ENCODE measurements around a stretch of chr1.

DNA sequence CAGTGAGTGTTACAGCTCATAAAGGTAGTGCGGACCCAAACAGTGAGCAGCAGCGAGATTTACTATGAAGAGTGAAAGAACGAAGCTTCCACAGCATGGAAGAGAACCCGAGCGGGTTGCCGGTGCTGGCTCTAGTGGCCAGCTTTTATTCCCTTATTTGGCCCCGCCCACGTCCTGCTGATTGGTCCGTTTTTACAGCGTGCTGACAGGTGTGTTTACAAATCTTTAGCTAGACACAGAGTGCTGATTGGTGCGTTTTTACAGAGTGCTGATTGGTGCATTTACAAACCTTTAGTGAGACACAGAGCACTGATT lies 68.3 kb downstream of the MAP3K21 start:
- PRO-cap, result no peak
- RAMPAGE, long total RNA, 4 experiments, result no peak in any of the 4 experiments

GRCh38 chr1:233638305-233639053 lies 24.6 kb downstream of the KCNK1 start:
- PRO-cap, result no peak
- RAMPAGE, long total RNA, 4 experiments, result no peak in any of the 4 experiments

DNA sequence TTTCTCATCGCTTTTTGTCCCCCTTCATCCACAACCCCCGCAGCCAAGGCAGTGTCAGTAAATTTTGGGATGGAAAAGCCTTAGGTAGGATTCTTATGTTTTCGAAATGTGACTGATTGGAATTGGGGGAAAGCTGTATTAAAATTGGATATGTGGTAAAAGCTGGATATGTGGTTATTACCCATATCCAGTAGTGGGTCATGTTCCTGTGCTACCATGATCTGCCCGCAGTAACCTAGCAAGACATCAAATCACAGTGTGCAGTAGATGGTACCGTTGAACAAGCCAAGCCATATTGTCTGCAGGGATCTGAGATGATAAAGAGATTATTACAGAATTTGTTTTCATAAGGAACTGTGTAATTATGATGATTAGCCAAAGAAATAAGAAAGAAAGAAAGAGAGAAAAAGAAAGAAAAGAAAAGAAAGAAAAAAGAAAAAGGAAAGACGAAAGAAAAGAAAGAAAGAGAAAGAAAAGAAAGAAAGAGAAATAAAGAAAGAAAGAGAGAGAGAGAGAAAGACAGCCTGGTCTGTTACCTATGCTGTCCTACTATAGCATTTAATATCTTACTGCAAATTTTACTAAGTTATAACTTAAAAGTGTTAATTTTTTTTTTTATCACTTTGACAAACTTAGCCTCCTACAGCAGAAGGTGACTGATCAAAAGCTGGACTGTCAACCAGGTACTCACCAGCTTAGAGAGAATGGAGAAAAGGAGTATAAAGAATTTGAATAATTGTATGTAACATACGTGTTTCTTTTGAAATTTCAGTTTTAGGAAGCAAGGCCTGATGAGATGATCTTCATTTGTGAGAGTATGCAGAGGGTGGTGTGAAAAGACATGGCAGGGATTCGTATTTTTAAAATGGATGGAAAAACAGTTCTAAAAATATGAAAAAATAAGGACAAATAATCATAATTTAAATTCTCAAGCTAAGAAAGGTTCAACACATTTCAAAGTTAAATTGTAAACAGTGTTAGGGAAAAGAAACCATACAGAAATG lies 43.6 kb downstream of the KCNK1 start:
- PRO-cap, result no peak
- RAMPAGE, long total RNA, 4 experiments, result no peak in any of the 4 experiments

GRCh38 chr1:233668776-233669382 lies 55.0 kb downstream of the KCNK1 start:
- PRO-cap, result no peak
- RAMPAGE, long total RNA, 4 experiments, result no peak in any of the 4 experiments

- PRO-cap, result no peak
- RAMPAGE, long total RNA, 4 experiments, result no peak in any of the 4 experiments
These were observed 46.6 kb upstream of the COA6 start for GRCh38 chr1:234326696-234327004.

DNA sequence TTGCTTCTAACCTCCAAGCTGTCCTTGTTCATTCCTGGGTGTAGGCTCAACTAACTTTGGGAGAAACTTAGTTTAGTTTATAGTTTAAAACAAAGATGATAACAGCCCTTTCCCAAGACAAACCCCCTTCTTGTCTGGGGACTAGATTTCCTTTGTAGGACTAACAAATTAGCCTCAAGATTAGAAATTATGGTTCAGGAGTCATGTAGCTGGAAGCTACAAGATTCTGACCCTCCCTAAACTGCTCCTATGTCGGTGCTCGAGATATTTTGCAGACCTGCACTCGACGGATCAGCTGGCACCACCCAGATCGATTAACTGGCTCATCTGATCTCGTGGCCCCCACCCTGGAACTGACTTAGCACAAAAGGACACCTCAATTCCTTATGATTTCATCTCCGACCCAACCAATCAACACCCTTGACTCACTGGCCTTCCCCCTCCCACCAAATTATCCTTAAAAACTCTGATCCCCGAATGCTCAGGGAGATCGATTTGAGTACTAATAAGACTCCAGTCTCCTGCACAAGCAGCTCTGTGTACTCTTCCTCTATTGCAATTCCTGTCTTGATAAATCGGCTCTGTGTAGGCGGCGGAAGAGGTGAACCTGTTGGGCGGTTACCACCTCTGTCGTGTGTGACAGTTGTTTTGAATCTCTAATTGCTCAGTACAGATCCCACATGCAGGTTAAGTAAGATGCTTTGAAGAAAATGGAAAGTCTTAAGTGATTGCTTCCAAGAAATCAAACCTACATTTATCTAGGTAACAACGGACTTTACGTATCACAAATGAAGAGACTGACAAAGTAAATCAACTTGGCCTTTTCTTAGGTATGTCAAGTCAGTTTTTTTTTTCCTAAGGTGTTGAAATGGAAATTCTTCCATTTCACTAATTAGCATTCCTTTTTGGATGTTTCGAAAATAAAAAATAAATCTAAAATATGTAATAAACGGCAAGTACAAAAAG lies 35.3 kb downstream of the COA6 start:
- PRO-cap, result no peak
- RAMPAGE, long total RNA, 4 experiments, result no peak in any of the 4 experiments

GRCh38 chr1:234474592-234475459 lies 4.2 kb downstream of the TARBP1 start:
- PRO-cap, result no peak
- RAMPAGE, long total RNA, 4 experiments, result no peak in any of the 4 experiments

GRCh38 chr1:234477976-234479027 lies 677 bp downstream of the TARBP1 start:
- PRO-cap, result bidirectional peak, plus-strand start at chr1:234478308, minus-strand start at chr1:234478238
- RAMPAGE, long total RNA, 4 experiments, result no peak in any of the 4 experiments

GRCh38 chr1:234530750-234531458 lies 51.9 kb upstream of the TARBP1 start:
- PRO-cap, result bidirectional peak, plus-strand start at chr1:234531337, minus-strand start at chr1:234531227
- RAMPAGE, long total RNA, 4 experiments, result start-site peak on the plus strand in 1 of 4 experiments, at chr1:234531335-234531342 at its widest, 47 reads per replicate

DNA sequence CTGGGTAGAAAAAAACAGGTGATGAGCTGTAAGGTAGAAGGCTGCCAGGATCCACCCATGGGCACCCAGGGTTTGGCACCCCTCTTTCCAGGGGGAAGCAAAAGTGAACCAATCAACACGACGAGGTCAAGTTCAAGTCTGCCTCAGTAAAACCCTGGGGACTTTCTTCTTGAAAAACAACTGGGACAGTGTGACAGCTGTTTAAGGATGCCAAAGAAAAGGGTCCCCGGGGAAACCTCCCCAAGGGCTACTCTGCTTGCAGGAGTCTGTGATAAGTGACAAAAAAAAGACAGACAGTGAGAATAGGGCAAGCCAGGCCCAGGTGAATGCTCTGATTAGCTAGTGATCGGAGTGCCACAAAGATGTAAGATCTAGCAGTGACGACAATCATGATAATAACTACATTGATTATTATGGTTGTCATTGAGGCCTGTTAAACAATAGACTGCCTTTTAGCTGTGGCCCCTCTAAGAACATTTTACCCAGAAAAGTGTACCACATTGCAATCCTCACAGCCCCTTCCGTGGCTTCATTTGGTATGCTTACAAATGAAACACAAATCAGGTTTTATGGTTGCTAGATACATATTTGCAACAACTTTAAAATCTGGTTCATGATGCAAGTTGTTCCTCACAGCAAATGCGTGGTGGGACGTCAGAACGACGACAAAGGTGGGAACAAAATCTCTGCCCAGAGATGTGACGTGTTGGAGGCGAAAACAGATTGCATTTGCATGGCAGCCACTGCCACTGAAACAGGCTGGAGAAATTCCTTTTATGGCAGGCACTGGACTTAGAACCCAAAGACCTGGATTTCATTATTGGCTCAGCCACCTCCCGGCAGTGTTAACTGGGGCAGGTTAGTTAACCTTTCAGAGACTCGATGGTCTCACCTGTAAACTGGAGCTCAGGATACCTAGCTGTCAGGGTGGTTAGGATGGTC lies 58.8 kb upstream of the TARBP1 start:
- PRO-cap, result no peak
- RAMPAGE, long total RNA, 4 experiments, result no peak in any of the 4 experiments

GRCh38 chr1:234547002-234547302 lies 63.0 kb downstream of the IRF2BP2 start:
- PRO-cap, result no peak
- RAMPAGE, long total RNA, 4 experiments, result no peak in any of the 4 experiments

DNA sequence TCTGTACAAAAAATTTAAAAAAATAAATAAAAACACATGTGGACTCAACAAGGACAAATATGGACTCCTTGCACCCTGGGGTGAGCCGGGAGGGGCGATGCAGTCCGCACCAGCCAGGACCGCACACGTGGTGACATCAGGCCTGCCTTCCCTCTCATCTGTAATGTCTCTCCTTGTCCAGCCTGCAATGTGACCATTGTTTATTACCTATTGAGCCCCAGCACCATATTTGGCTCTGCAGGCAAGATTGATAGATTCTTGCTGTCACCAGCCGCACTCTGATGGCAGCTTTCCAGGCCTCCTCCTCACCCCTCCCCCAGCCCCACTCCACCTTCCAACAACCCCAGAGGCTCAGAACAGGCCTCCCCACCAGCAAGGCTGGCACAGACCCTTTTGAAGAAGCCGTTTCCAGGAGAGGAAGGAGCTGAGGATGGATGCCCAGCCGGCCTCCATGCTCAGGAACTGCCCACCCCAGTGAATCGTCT lies 55.1 kb downstream of the IRF2BP2 start:
- PRO-cap, result no peak
- RAMPAGE, long total RNA, 4 experiments, result no peak in any of the 4 experiments

DNA sequence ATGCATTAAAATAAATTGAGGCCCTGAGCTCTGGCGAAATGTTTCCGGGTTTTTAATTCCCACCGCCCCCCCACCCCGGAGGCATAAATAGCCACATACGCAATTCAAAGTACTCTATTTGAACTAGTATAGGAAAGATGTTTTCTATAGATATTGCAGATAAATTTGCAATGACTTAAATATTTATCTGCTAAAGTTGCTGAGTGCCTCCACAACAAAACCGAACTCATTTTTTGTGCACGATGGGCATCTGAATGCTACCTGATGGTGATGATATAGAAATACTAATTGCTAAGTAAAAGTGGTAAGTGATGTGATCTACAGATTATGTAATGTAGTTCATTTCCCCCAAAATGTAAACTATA lies 8.6 kb downstream of the IRF2BP2 start:
- PRO-cap, result no peak
- RAMPAGE, long total RNA, 4 experiments, result no peak in any of the 4 experiments

- PRO-cap, result bidirectional peak, plus-strand start at chr1:234606096, minus-strand start at chr1:234606057; bidirectional peak, plus-strand start at chr1:234606512, minus-strand start at chr1:234606323
- RAMPAGE, long total RNA, 4 experiments, result start-site peak on the minus strand in 1 of 4 experiments, at chr1:234606076-234606773 at its widest, 17 to 100 reads per replicate
These were observed 3.8 kb downstream of the IRF2BP2 start for GRCh38 chr1:234605928-234606915.

- PRO-cap, result bidirectional peak, plus-strand start at chr1:234608303, minus-strand start at chr1:234608206; bidirectional peak, plus-strand start at chr1:234608603, minus-strand start at chr1:234608492
- RAMPAGE, long total RNA, 4 experiments, result start-site peak on the minus strand in 1 of 4 experiments, at chr1:234608073-234608257 at its widest, 31 to 116 reads per replicate
These were observed 1.7 kb downstream of the IRF2BP2 start for GRCh38 chr1:234607971-234608888.

DNA sequence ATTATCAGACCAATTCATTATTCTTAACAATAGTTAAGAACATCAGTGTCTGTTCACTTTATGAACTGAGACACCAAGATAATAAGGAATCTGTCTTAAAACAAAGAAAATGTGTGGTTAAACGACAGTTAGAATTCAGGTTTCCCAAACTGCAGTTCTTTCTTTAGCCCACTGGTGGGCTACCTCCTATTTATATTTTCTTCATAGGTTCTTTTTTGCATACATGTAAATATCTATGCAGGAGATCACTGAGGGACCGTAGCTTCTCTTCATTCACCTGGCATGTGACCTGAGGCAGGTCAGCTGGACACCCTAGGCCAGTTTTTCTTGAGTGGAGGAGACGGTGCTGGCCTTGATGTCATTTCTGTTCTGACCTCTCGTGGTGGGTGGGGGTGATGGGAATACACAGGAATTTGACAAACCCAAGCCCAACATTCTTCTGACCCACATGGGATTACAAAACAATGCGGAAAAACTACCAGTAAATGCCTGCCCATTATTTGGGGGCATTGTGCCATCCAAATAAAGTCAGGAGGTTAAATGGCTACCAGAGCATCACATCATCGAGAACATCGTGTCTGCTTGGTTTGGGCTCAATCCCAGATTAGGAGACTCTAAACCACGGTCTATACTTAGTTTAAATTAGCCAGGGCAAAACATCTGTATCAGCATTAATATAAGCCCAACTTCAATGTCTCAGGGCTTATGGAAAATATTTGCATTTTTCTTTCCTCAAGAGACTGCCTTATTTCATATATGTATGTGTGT lies 7.2 kb upstream of the IRF2BP2 start:
- PRO-cap, result no peak
- RAMPAGE, long total RNA, 4 experiments, result no peak in any of the 4 experiments

- PRO-cap, result no peak
- RAMPAGE, long total RNA, 4 experiments, result no peak in any of the 4 experiments
These were observed 17.5 kb upstream of the IRF2BP2 start for GRCh38 chr1:234627409-234627976.

DNA sequence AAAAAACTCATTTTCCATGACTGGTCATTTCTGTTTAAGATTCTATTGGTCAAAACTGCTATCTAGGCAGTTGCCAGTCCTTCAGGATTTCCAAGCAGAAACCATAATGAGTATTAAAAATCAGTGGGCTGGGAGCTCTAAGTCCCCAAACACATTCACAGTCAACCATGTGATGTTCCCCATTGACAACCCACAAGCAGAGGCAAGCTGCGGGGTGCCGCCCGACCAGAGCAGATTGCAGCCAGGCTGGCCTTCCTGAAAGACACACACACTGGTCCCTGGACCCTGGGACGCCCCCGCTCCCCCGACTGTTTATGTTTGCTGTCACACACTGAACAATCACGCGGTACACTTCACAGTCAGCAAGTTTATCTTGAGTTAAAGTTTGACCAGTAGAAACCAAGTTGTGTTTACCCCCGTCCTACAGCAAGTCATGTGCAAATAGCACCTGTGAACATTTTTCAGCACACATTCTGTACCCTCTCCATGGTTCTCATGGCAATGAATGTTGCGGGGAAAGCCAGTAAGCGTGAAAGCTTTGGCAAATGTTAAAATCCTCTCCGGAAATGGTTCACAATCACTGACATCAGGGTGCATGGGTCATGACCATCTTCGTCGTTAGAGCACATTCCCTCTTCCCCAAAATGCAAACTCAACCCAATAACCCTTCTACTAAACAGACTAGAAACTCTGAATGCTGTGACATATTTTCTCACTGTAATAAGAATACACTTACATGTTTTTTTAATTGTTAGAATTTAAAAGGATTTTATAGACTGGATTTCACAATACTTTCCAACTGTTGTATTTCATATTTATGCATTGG lies 33.2 kb upstream of the IRF2BP2 start:
- PRO-cap, result no peak
- RAMPAGE, long total RNA, 4 experiments, result no peak in any of the 4 experiments

GRCh38 chr1:234657029-234657764 lies 47.2 kb upstream of the IRF2BP2 start:
- PRO-cap, result no peak
- RAMPAGE, long total RNA, 4 experiments, result no peak in any of the 4 experiments

DNA sequence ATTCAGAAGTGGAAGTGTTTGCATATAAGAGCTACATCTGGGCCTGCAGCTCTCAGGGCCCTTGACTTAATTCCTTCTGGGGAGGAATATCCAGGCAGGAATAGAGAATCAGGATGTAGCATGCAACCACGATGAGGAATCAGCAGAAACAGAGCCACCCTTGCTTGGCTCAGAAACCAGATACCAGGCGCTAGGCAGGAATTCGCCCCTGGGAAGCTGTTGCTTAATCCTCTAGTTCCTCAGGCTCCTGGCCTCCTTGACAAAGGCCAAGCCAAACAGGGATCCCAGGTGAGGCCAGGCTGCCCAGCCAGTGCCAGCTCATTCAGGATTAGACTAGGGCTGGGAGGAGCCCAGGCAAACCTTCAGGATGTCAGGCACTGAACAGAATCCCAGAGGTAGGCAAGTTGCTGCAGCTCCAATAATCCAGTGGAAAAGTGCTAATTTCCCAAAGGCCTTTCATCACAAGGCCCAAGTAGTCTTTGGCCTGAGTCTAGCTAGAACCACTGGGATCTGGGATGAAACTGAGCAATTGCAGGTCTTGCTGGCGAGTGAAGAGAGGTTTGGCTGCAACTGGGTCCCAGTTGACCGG lies 48.2 kb upstream of the IRF2BP2 start:
- PRO-cap, result no peak
- RAMPAGE, long total RNA, 4 experiments, result no peak in any of the 4 experiments